NCI-H460 (cell line): ENCODE measurements around a stretch of chr15.

DNA sequence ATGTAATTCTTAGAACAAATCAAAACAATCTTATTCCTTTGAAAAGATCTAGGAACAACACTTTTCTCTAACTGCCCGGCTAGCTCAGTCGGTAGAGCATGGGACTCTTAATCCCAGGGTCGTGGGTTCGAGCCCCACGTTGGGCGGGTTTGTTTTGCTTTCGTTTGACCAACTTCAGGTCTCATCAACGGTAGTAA is 12.3 kb upstream of the MORF4L1 start:
RAMPAGE:
- cytosol, long total RNA = no peak
- long total RNA = no peak
- nucleus, long total RNA = no peak

DNA sequence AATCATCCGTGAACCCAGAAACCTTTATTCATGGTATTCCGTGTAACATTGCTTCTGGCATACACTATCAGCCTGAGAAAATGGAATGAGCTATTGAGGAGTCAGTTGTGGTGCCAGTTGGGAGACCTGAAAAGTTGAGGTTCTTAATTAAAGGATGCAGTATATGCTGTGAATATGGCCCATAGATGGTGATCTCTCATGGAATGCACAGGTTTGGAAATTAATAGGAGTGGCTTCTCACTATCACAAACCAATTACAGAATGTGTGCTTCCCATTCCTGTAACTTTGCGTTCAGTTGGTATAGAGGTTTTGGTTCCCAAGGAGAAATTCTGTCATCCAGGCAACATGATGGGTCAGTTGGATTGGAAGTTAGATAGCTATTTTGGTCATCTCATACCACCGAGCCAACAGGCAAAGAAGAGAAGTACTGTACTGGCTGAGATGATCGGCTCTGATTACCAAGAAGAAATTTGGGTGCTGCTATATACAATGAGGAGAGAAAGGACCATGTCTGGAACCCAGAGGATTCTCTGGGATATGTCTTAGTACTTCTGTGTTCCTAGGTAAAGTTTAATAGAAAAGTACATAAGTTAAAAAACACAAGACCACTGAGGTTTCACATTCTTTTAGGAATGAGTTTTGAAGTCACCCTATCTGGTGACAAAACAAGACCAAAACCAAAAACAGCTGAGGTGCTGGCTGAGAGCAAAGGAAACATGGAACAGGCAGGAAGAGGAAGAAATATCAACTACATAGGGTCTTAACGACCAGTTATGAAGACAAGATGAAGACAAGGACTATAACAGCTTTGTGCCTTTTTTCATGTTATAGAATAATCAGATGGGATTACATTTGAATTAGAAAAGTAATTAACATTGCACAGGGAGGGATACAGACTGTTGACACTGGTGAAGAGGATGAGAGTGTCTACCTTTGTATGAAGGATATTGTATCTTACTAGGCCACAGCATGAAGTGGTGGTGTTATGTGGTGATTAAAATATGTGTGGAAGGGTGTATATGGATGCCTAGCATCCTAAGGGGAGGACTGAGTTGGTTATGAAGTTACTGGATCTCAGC is 34.3 kb downstream of the MORF4L1 start:
RAMPAGE:
- cytosol, long total RNA = no peak
- long total RNA = no peak
- nucleus, long total RNA = no peak

DNA sequence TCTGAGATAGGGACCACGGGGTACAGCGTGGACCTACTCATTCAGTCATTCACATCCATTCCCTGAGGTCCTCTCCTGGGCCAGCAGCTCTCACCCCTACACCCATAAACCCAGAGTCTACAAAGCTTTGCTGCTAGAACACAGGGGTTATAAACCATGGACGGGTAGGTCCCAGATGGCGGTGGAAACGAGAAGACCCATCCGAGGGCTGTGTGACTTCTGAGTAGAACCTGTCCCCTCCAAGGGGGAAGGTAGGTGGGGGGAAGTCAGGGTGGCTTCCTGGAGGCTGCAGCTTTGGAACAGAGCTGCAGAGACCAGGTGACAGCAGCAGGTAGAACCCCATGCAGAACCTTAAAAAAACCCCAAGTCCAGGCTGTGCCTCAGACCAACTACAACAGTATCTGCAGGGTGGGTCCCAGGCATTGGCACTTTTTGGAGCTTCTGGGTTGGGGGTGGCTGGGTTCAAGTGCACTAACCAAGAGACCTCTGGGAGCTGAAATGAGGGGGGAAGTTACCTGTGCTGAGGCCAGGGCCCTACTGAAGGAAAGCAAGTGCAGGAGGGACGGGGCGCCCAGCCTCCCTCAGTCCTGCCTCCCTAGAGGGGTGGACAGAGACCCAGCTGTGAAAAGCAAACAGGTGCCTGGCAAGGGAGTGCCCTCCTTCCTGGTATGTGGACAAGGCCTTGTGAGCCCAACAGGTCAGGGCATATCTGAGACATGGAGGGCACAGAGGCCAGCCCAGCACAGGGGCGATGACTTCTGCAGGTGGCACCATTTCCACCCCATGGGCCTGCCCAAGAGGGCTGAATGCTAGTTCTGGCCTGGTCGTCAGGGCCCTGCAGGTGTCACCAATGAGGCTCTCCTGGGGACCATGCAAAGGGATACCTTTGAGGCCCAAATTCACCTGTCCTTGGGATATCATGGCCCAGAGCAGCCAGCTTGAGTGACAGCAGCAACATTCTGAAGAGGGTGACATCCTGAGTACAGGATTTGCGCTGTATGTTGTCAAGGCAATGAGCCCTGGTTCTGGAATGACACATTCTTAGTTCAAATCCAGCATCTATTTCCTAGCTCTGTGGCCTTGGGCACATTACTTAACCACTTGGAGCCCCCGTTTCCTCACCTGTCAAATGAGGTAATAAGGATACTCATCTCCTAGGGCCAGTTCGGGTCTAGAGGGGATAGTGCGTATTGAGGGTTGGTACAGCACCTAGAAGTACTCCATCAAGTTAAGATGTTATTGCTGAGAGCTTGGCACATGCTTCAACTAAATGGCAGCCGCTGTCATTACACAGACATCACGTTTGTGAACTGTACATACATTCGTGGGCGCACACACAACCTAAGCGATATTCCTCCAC is 18.7 kb downstream of the CTSH start:
RAMPAGE:
- cytosol, long total RNA = no peak
- long total RNA = no peak
- nucleus, long total RNA = no peak

DNA sequence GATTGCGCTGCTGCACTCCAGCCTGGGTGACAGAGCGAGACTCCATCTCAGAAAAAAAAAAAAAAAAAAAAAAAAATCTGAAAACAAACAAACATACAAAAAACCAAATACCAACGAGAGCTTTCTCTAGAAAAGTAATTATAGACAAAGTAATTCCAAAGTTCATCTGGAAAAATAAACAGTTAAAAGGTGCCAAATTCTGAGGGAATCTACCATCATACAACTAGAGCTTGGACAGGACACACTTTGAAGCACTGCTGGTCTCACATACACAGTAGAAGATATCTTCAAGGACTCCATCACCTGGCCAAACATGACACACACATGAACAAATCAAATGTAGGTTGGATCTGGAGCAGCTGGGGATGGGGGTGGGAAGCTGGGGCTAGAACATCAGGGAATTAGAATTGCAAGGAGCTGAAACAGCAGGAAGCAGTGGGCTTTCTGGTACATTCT is 41.1 kb upstream of the CTSH start:
RAMPAGE:
- cytosol, long total RNA = no peak
- long total RNA = no peak
- nucleus, long total RNA = no peak

RAMPAGE:
- cytosol, long total RNA = no peak
- long total RNA = no peak
- nucleus, long total RNA = no peak
Observed at GRCh38 chr15:79036883-79037263, 53.7 kb downstream of the RASGRF1 start.

RAMPAGE:
- cytosol, long total RNA = no peak
- long total RNA = no peak
- nucleus, long total RNA = no peak
Observed at GRCh38 chr15:79078695-79079558, 11.7 kb downstream of the RASGRF1 start.

DNA sequence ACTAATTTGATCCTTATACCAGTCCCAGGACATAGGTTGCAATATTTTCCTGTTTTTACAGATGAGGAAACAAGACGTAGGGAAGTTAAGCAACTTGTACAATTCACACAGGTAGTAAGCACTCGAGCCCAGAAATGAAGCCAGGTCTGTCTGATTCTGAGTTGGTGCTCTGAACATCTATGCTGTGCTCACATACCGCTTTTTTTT is 4.1 kb downstream of the BCL2A1 start:
RAMPAGE:
- cytosol, long total RNA = no peak
- long total RNA = no peak
- nucleus, long total RNA = no peak

GRCh38 chr15:80059057-80059595 is 350 bp upstream of the ZFAND6 start:
RAMPAGE:
- cytosol, long total RNA = no peak
- long total RNA = no peak
- nucleus, long total RNA = no peak

DNA sequence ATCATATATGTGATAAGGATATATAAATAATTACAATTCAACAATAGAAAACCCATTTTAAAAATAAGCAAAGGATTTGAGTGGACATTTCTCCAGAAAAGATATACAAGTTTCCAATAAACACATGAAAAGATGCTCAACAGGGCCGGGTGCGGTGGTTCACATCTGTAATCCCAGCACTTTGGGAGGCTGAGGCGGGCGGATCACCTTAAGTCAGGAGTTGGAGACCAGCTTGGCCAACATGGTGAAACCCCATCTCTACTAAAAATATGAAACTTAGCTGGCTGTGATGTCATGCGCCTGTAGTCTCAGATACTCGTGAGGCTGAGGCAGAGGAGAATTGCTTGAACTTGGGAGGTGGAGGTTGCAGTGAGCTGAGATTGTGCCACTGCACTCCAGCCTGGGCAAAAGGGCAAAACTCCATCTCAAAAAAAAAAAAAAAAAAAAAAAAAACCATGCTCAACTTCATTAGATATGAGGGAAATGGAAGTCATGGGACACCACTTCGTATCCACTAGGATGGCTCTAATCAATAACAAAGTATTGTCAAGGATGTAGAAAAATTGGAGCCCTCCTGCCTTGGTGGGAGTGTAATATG is 25.5 kb upstream of the FAH start:
RAMPAGE:
- cytosol, long total RNA = no peak
- long total RNA = no peak
- nucleus, long total RNA = no peak

DNA sequence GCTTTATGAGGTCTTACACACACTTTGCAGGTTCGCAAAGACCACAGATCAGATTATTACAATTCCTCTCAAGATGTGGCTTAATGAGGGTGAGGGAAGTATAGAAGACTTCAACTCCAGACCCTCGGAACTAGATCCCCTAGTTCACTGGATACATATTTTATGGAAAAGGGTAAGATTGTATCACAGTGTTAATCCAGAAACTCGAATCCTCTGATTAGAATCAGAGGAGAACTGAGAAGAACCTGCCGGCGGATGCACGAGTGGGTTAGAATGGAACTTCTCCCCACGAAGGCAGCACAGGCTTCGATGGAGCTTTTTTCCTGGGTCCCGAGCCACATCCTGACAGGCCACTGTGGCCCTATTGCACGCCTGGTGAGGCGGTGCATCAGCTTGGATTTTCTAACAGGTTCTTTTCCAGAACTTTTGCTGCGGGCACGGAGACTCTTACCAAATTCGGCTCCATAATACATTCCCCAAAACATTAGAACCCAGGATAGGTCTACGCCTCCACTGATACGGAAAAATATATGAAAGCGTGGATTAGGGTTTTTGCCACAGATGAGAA is 1.1 kb downstream of the CTXND1 start:
RAMPAGE:
- cytosol, long total RNA = no peak
- long total RNA = no peak
- nucleus, long total RNA = no peak

DNA sequence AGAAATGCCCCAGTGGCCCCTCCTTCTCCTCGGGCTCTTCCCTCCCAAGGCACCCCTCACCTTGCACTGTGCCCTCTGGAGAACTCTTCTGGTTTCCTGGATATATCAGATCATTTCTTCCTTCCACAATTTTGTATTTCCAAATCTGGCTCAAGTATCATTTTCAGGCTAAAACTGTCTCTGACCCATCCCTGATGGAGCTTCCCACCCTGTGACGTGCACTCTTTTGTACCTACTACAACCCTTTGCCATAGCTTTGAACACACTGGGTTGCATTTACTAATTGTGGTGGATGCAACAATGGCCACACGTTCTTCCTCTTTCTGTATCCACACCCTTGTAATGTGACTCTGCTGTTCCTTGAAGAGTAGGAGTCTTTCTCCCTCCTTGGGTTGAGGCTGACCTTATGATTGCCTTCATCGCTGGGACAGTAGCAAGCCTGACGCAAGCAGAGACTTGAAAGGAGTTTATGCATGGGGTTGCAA is 60.9 kb upstream of the ARNT2 start:
RAMPAGE:
- cytosol, long total RNA = no peak
- long total RNA = no peak
- nucleus, long total RNA = no peak

RAMPAGE:
- cytosol, long total RNA = no peak
- long total RNA = no peak
- nucleus, long total RNA = no peak
Observed at GRCh38 chr15:80635778-80636279, 59.3 kb upstream of the ABHD17C start.

DNA sequence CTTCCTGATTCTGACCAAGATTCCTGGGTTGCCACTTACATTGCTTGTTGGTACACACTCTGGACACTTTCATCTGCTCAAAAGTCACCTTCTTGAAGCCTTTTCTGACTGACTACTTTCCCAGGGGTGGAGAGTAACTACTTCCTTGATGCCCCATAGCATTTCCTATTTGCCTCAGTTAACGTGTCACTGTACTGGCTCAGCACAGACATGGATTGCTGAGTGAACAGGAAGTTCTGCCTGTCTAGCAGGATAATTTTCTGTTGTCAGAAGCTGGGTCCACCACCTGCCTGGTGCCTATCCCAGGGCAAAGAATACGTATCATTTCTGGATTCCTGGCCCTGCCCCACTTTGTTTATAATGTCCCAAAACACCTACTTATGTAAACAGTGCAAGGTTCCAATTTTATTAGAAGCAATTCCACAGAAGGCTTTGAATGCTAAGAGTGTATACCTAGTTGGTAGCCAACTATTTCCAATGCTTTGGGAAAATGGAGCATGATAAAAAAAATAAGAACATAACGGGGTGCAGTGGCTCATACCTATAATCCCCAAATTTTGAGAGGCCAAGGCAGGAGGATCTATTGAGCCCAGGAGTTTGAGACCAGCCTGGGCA is 15.2 kb upstream of the ABHD17C start:
RAMPAGE:
- cytosol, long total RNA = no peak
- long total RNA = no peak
- nucleus, long total RNA = no peak

GRCh38 chr15:80955878-80956523 is 33.6 kb downstream of the MESD start:
RAMPAGE:
- cytosol, long total RNA = no peak
- long total RNA = no peak
- nucleus, long total RNA = no peak

RAMPAGE:
- cytosol, long total RNA = no peak
- long total RNA = no peak
- nucleus, long total RNA = no peak
Observed at GRCh38 chr15:81005717-81006317, 5.1 kb downstream of the TLNRD1 start.

DNA sequence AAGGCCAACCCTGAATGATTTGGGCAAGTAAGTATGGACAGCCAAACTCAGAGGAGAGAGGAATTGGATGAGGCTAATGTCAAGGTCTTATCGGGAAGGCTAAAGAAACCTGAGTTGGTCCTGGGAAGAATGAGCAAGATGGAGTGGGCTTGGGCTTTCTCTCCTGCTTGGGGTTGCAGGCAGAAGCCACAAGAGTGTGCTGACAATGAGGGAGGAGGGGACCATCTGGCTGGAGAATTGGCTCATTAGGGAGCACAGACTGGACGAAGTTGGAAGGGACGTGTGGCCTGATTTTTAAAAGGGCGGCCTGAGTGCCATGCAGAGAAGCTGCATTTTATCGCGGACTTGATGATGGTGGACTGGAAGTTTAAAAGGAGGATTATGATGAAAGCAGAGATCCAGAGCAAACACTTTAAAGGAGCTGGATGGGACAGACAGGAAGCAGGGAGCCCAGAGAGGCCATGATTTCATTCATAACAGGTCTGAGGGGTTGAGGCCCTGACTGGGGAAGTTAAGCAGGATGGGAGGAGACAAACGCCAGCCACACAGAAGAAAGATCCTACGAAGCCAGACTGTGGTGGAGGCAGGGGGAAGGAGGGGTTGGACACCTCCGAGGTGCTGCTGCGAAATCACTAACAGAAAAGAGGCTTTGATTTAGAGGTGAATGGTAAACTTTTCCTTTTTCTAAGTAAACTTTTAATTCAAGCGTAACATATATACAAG is 23.6 kb downstream of the TLNRD1 start:
RAMPAGE:
- cytosol, long total RNA = no peak
- long total RNA = no peak
- nucleus, long total RNA = no peak

DNA sequence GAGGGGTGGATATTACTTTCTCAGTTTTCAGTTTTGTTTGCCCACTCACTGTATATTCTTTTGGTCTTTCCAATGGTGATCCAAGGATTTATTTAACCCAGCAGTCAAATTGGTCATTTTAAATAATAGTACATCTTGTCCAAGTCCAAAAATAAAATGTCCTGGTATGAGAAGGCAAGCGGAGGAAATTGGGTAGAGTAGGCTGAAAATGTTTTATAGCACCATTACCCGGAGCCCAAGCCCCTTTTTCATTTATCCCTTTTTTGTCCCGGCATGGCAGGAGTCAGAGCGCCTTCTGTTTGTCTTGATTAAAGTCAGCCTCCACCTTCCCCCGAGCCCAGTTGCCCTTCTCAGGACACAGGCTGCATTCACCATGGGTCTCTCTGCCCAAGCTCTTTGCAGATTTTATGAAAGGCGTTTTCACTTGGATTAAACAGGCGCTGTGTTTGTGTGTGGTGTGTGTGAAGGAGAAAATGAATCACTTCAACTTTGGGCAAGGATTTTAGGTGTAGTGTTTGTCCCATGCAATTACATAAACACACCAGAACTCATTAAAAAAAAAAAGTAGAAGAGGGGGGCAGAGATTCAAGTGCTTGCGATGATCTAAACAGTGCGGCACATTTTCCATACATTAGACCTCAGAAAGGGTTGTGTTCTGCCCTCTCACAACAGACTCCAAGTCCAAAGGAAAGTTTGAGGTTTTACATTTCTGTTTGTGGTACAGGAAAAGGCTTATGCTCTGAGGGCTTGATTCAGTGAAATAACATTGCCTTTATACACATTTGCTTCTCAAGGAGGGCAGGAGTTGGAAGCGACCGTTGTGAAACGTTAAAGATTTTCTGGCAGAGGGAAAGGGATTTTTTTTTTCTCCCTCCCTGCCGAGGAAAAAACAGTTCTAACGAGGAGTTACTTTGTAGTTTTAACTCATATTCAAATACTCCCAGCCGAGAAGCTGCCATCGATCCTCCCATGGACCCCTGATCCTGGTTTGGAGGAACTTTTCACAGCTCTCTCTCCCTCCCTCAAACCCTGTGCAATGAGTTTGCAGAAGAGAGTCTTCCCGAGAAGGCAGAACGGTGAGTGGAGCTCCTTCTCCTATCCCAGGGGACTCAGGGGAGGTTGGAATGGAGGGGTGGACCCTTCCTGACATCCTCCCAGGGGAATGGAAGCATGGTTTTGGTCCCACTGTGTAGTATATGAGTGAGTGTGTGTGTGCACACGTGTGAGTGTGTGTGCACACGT is 14.4 kb upstream of the IL16 start:
RAMPAGE:
- cytosol, long total RNA = no peak
- long total RNA = no peak
- nucleus, long total RNA = no peak

RAMPAGE:
- cytosol, long total RNA = no peak
- long total RNA = no peak
- nucleus, long total RNA = no peak
Observed at GRCh38 chr15:81266254-81266780, 57.6 kb downstream of the STARD5 start.

GRCh38 chr15:81280723-81281283 is 43.1 kb downstream of the STARD5 start:
RAMPAGE:
- cytosol, long total RNA = no peak
- long total RNA = no peak
- nucleus, long total RNA = no peak

GRCh38 chr15:81296067-81297278 is 27.5 kb downstream of the STARD5 start:
RAMPAGE:
- cytosol, long total RNA = no peak
- long total RNA = no peak
- nucleus, long total RNA = no peak